MCF 10A (cell line): ENCODE measurements around a stretch of chr14.

GRCh38 chr14:105577216-105578084, 51.1 kb downstream of the TMEM121 start:
- PRO-cap: no peak
- RRBS: no CpG with 5 or more reads among the region's 14 CpGs

DNA sequence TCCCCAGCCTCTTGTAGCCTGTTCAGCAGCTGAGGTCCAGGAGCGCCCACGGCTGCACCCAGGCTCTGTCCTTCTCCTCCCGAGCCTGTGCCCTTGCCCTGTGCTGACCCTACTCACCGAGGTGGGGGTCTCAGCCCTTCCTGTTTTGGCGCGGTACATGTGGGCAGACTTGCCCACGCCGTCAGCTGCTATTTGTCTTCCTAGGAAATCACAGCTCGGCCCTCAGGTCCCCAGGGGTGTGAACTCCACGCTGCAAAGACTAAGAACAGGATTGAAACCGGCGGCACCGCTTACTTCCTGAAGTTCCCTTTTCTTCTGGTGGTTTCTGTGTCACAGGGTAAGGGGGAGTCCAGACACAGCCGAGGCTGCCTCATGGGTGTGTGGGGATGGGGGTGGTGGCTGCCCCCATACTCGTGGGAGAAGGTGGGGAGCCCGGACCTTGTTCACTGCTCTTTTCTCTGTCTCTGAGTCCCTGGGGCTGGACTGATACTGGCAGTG, 121.9 kb downstream of the TMEM121 start:
- PRO-cap: no peak
- RRBS: no CpG with 5 or more reads among the region's 16 CpGs

GRCh38 chr14:105691238-105691796, 164.9 kb downstream of the TMEM121 start:
- PRO-cap: no peak
- RRBS: no CpG with 5 or more reads among the region's 23 CpGs

DNA sequence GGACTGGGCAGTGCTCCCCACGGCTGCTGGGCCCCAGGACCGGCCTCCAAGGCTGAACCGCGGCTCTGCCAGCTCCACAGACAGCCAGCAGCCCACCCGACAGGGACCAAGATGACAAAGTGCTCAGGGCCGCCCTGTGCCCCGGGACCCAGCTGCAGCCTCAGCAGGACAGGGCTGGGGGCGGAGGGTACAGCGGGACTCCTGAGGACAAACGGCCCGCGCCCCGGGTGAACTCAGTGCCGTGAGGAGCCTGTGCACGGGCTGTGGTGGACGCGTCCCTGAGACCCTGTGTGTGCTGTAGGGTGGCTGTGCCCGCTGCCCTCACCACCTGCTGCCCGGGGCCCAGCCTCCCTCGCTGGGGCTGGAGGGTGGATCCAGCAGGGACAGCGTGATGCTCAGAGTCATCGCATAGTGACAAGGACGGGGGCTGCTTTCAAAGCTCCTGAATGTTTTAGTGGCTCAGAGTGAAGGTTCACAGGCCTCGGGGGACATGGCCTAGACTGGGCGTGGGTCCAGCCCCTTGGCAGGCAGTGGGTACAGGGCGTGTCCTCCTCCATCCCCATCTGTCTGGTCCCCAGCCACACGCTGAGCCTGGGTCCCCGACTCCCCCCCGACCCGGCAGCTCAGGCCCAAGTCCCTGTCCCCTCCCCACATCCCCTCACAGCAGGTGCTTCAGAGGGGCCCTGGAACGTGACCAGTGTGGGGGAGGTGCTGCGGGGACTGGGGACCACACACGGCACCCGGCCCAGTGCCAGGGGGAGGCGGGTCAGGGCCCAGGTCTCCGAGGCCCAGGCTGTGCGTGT, 172.7 kb downstream of the TMEM121 start:
- PRO-cap: no peak
- RRBS: no CpG with 5 or more reads among the region's 37 CpGs

DNA sequence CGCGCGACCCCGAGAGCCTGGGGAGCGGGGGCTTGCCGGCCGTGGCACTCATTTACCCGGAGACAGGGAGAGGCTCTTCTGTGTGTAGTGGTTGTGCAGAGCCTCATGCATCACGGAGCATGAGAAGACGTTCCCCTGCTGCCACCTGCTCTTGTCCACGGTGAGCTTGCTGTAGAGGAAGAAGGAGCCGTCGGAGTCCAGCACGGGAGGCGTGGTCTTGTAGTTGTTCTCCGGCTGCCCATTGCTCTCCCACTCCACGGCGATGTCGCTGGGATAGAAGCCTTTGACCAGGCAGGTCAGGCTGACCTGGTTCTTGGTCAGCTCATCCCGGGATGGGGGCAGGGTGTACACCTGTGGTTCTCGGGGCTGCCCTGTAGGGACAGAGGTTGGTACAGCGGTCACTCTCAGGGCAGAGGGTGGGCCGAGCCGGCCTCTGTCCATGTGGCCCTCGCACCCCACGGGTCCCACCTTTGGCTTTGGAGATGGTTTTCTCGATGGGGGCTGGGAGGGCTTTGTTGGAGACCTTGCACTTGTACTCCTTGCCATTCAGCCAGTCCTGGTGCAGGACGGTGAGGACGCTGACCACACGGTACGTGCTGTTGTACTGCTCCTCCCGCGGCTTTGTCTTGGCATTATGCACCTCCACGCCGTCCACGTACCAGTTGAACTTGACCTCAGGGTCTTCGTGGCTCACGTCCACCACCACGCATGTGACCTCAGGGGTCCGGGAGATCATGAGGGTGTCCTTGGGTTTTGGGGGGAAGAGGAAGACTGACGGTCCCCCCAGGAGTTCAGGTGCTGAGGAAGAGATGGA, 215.2 kb downstream of the TMEM121 start:
- PRO-cap: no peak
- RRBS: no CpG with 5 or more reads among the region's 41 CpGs

DNA sequence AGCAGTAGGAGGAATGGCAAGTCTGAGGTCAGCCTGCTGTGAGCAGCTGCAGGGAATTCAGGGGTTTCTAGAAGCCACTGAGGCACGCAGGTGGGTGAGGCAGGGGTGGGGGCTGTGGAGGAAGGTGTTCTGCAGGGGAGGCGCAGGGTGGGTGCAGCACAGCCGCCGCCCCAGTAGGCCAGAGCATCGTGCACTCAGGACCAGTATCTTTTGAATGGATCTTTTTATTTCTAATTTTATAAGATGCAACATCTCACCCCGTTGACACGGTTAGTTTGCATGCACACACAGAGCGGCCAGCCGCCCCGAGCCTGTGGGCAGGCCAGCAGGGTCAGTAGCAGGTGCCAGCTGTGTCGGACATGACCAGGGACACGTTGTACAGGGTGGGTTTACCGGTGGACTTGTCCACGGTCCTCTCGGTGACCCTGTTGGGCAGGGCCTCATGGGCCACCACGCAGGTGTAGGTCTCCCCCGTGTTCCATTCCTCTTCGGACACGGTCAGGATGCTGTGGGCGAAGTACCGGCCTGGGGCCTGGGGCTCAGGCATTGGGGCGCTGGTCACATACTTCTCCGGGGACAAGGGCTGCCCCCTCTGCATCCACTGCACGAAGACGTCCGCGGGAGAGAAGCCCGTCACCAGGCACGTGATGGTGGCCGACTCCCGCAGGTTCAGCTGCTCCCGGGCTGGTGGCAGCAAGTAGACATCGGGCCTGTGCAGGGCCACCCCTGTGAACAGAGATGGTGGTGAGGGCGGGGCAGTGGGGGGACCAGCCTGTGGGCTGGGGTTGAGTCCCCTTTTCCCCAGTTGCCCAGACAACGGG, 327.8 kb downstream of the TMEM121 start:
- PRO-cap: no peak
- RRBS: 45% methylated on average over 3 of the region's 35 CpGs

DNA sequence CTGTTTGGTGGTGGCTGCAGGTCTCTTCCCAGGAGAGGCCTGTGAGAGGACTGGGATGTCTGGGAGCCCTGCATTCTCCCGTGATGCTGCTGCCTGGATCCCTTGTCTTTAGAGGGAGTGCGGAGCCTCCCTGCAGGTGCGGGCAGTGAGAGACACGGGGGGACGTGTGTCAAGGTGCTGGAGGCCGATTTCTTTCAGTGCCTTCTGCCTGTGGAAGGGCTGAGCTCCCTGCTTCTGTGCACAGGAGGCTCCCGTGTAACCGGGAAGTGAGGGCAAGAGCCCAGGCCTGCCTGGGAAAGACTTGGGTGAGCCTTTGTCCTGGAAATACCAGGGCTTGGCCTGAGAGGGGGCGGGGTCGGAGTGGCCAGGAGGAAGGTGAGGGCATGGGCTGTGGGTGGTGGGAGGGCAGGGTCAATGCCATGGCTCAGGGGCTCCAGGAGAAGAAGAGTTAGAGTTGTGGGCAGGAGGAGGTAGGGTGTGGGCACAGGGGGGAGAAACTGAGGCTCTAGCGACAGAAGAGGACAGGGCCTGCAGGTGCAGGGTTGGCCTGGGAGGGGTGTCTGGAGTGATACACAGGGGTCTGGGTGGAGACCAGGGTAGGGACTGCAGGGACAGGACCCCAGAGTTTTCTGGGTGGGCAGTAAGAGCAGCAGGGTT, 372.2 kb downstream of the TMEM121 start:
- PRO-cap: no peak
- RRBS: no CpG with 5 or more reads among the region's 11 CpGs

DNA sequence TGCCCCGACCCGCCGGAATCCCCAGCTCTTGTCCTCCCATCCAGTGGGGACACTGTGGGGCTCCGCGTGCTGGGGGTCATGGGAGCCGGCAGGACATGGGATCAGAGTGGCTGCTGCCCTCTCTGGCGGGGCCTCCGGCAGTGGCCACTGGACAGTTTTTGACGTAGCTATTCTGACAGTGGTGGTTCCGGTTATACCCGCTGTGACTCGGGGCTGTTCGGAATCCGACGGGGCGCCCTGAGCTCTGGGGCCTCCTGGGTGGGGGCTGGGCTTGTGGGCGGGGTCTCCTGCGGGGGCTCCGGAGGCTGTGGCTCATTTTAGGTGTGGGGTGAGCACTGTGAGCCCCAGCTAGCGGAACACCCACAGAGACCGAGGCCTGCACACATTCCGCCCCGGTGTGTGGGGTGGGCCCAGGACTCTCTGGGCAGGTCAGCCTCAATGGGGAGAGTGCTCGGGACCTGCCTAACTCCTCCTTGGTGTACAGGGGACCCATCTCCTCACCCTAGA, 374.1 kb downstream of the TMEM121 start:
- PRO-cap: no peak
- RRBS: 83% methylated on average over 7 of the region's 24 CpGs

DNA sequence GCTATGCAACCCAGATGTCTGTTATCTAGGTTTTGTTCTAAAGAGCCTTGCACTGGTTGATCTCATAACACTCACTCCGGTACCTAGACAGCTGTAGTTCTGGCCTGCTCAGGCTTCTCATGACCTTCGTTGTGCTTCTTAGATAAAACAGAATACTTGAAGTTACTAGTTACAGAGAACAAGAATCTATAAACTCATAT, 983.5 kb downstream of the TMEM121 start:
- PRO-cap: no peak
- RRBS: no CpG with 5 or more reads among the region's 2 CpGs

- PRO-cap: no peak
- RRBS: no CpG with 5 or more reads among the region's 11 CpGs
Observed at GRCh38 chr14:106714505-106714971, 1188.2 kb downstream of the TMEM121 start.

DNA sequence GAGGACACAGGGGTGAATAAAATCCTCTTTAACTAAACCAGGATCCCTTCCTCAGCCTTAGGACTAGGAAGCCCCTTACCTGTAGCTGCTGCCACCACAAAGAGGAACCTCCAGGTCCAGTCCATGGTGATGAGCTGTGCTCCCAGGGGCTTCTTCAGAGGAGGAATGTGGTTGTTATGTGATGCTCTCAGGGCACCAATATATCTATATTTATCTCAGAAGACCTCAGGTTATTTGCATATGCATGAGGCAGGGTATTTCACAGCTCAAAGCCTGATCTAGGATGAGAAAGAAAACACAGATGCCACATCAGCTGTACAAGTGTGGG, 1188.6 kb downstream of the TMEM121 start:
- PRO-cap: no peak

GRCh38 chr14:106762391-106762849, 1236.0 kb downstream of the TMEM121 start:
- PRO-cap: no peak
- RRBS: no CpG with 5 or more reads among the region's 3 CpGs

DNA sequence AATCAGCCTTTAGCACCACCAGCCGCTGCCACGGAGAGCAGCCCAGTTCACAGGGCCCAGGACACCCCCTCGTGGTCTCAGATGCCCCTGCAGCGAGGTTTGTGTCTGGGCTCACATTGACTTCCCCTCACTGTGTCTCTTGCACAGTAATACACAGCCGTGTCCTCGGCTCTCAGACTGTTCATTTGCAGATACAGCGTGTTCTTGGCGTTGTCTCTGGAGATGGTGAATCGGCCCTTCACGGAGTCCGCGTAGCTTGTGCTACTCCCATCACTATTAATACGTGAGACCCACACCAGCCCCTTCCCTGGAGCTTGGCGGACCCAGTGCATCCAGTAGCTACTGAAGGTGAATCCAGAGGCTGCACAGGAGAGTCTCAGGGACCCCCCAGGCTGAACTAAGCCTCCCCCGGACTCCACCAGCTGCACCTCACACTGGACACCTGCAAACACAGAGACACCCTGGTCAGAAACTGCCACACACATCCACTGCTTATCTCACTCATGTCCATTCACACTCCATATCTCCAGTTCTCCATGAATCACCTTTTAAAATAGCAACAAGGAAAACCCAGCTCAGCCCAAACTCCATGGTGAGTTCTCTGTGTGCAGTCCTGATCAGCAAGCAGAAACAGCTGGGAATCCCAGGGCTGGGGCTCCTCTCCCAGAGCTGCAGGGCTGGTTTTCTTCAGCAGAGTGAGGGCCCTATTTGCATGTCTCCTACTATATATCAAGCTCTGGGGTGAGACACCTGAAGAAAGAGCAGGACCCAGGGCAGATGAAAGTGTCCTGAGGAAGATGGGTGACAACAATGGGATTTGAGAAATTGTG, 1284.1 kb downstream of the TMEM121 start:
- PRO-cap: no peak
- RRBS: no CpG with 5 or more reads among the region's 15 CpGs

DNA sequence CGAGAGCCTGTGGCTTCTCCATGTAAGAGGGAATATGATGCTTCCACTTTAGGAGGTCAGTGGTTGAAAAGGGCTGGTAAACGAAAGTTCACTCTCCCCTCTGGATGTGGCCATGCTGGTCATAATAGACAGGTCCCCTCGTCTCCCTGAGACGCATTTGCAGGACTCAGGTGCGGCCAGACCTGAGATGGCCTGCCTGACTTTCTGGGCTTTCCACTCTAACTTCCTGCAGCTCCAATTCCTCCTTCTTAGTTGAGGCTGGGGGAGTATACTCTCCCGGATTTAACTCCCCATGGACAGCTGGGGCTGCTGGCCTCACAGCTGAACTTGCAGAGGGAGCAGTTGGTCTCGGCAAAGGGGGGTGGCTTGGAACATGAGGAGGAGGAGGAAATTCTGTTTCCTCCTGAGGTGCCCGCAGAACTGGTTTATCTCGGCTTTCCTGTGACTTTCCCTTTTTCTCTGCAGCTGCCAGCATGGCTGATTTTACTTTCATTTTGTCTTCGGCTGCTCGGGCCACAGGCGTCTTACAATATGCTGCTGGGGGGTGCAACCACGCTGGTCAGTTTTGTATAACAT, 1317.4 kb downstream of the TMEM121 start:
- PRO-cap: bidirectional peak, plus-strand start at position 492 of the sequence, minus-strand start at position 429 of the sequence
- RRBS: no CpG with 5 or more reads among the region's 13 CpGs

- PRO-cap: no peak
Observed at GRCh38 chr14:106846660-106846859, 1320.2 kb downstream of the TMEM121 start.

DNA sequence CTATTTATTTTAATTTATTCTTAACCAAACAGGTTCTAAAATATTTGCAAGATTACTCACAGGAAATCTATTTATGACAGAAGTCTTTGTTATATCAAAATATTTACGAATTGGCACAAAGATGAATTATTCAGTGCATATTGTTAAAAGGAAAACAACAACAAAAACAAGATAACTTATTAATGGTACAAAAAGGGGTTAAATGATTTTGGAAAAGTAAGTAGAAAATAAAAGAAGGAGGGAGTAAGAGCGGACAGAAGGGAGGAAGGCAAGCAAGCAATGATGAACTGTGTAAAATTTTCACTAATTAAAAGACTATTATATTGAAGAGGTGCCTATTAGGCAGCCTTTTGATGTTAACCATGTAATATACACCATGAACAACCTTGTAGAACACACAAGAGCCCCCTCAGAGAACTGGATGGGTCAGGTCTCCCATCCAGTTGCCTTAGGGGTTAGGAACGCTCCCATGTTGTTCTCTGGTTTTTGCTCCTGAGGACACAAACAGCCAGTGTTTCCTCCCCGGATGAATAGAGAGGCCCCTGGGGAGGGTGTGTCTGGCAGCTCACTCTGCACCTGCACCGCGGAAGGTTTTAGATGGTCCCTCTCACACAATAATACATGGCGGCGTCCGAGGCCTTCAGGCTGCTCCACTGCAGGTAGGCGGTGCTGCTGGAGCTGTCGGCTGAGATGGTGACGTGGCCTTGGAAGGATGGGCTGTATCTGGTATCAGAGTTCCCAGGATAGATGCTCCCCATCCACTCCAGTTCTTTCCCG, 1324.3 kb downstream of the TMEM121 start:
- PRO-cap: no peak
- RRBS: no CpG with 5 or more reads among the region's 13 CpGs